GM12891 (cell line): ENCODE measurements around a stretch of chr22.

DNA sequence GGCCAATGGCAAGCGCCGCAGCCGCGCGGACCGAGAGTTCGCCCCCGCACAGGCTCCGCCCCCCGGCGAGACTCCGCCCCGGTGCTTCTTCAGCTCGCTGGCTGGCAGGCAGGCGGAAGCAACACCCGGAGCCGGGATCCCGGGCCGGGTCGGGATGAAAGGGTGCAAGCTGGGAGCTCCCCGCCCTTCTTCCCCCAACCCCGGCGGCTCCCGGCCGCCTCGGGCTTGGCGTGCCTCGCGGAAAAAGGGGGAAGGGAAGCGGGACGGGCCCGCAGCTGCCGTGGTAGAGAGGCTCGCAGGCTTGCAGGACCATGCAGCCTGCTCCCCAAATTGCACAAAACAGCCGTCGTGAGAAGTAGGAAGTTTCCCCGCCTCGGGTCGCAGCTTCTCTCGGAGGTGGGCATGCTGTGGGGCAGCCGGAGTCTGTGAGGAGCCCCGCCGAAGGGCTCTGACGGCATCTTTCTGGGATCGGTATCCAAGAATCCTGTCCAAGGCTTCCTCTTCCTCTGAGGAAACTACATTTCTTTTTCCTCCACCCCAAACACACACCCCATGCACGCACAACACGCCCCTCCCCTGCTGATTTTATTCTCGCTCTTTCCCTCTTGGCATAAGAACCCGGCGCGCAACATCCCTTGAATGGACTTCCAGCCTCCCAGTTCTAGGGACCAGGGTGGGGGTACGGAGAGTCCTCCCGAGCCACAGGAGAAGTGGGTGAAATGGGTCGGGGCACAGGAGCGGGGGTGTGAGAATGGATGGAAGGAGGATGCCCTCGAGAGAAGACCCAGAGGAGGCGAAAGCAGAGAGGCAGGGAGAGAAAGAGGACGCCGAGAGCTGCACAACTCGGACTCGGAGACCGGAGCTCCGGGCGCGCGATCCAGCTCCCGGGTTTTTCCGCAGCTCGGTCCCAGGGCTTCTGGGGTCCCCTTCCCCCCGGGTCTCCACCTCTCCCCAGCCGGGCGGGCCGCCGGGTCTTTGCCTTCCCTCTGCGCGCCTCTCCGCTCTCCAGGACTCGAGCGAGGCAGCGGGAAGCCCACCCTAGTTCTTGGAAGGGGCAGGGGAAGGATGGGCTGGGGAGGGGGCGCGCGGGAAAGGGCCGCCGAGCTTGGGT, 1.2 kb upstream of the LARGE1 start:
- RRBS, result 2% methylated on average over 20 of the region's 85 CpGs

- RRBS, result no CpG with 5 or more reads among the region's 3 CpGs
Observed at GRCh38 chr22:34236540-34236870, 316.2 kb upstream of the LARGE1 start.

- RRBS, result no CpG with 5 or more reads among the region's 2 CpGs
Observed at GRCh38 chr22:34580428-34580822, 485.5 kb upstream of the ISX start.

DNA sequence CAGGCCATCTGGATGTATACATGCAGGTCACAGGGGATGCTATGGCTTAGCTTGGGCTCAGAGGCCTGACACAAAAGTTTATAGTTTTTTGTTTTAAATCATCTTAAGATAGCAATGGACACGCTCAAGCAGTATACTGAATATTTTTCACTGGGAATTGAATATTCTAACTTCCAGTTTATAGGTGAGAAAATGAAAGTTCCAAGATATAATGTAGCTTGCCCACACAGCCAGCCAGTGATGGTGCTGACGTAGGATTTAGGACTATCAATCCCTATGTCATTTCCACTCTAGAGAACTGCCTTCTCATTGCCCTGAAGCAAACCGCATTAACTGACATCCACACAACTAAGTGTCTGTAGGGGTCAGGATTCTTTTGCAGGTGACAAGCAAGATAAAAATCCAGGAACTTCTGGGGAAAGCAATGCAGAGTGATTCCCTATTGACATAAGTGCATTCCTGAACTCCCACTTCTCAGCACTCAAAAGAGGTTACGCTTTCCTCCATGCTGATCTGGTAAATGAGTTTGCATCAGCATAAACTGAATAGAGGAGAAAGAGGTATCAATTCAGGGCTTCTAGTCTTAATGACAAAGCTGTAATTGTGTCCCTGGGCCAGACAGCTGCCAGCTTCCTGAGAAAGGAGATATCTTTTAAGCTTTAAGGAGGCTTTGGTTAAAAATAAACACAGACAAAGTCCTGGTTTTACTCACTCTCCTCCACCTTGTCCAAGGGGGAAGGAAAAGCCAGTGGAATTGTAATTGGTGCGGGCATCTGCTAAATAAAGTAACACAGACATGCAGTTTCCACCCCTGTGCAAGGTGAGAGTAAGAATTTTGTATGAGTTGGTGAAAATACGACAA, 224.6 kb upstream of the ISX start:
- RRBS, result no CpG with 5 or more reads among the region's 6 CpGs

GRCh38 chr22:35116597-35117154, 50.7 kb downstream of the ISX start:
- RRBS, result no CpG with 5 or more reads among the region's 9 CpGs

GRCh38 chr22:35298790-35299066, 966 bp upstream of the TOM1 start:
- RRBS, result no CpG with 5 or more reads among the region's 2 CpGs

DNA sequence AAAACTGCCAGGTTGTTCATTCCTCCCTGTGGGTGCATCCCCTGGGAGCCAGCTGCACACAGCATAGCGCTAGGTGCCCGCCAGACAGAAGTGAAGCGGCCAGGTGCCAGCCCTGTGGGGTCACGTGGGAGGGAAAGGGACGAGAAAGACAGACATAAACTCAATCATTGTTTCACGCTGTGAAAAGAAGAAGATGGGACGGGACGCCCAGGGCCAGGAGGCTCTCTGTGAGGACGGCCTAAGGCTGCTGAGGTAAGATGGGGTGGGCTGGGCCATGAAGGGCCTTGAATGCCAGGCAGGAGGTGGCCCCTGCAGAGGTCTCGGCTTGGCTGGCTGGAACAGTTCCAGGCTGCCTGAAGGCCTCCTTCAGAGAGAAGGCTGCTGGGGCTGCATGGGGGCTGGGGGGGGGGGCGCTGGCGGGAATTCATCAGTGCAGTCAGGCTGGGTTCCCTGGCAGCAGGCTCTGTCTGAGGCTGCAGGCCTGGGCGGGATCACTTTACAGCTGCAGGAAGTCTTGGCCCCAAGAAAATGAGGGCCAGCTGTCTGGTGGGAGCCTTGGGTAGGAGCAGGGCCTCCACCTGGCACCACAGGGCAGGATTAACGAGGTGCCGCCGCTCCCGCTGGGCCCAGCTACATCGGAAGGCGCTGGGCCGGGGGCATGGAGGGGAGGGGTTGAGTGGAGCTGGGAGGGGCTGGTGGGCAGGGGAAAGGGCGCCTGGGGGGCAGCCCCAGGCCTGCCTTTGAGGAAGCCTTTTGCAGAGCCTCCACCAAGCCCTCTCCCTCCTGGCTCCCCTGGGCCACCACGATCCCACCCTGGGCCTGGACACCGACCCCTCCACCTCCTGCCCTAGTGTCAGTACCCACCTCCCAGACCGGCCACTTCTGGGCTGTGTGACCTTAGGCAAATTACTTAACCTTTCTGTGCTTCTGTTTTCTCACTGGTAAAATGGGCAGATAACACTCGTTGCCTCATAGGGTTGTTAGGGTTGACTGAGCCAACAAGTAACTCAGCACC, 31.1 kb upstream of the HMOX1 start:
- RRBS, result no CpG with 5 or more reads among the region's 25 CpGs

DNA sequence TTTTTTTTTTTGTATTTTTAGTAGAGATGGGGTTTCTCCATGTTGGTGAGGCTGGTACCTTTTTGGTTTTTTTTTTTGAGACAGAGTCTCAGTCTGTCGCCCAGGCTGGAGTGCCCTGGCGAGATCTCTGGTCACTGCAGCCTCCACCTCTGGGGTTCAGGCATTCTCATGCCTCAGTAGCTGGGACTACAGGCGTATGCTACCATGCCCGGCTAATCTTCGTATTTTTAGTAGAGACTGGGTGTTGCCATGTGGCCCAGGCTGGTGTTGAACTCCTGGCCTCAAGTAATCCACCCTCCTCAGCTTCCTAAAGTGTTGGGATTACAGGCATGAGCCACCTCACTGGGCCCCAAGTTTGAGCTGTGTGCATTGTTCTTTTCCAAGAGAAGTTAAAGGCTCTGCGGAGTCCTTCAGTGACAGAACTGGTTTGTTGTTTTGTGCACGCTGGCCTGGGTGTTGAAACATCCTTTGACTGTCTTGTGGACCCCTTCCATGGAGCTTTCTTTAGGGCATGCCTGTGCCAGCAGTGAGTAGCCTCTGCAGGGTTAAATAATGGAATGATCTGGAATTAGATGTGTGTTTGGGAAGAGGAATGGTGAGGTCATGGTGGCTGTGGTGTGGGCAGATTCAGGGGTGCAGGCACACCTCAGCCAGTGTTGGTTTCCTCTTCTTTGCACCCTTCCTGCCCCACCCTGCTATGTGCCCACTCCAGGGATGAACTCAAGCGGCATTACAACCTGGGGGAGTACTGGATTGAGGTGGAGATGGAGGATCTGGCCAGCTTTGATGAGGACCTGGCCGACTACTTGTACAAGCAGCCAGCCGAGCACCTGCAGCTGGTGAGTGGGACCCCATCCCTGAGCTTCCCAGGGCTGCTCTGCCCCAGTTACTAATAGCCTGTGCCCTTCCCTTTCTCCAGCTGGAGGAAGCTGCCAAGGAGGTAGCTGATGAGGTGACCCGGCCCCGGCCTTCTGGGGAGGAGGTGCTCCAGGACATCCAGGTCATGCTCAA, 2.9 kb downstream of the MCM5 start:
- RRBS, result no CpG with 5 or more reads among the region's 12 CpGs

- RRBS, result no CpG with 5 or more reads among the region's 9 CpGs
Observed at GRCh38 chr22:35630303-35630931, 13.3 kb upstream of the MB start.

- RRBS, result no CpG with 5 or more reads among the region's 4 CpGs
Observed at GRCh38 chr22:35649582-35649909, 1.3 kb downstream of the APOL6 start.

DNA sequence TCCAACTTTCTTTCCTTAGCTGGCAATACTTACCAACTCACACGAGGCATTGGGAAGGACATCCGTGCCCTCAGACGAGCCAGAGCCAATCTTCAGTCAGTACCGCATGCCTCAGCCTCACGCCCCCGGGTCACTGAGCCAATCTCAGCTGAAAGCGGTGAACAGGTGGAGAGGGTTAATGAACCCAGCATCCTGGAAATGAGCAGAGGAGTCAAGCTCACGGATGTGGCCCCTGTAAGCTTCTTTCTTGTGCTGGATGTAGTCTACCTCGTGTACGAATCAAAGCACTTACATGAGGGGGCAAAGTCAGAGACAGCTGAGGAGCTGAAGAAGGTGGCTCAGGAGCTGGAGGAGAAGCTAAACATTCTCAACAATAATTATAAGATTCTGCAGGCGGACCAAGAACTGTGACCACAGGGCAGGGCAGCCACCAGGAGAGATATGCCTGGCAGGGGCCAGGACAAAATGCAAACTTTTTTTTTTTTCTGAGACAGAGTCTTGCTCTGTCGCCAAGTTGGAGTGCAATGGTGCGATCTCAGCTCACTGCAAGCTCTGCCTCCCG, 12.8 kb downstream of the APOL1 start:
- RRBS, result no CpG with 5 or more reads among the region's 14 CpGs

- RRBS, result 97% methylated on average over 8 of the region's 46 CpGs
Observed at GRCh38 chr22:36288239-36289371, 35.7 kb downstream of the APOL1 start.

DNA sequence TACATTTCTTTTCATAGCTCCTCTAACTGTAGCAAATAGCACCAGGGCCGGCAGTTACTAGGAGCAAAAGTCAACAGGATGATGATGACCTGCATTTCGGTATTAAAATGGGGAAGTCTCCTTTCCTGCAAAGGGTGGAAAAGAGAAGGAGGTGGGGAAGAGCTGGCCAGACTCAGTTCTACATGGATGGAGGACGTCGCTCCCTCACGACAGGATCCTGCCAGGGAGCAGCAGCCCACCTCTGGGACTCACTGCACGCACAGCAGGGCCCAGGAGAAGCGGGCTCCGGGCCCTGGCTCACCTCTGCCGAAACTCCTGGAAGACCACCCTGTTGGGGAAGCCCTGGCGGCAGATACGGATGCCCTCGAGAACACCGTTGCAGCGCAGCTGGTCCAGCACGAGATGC, 52.7 kb downstream of the APOL1 start:
- RRBS, result no CpG with 5 or more reads among the region's 15 CpGs

DNA sequence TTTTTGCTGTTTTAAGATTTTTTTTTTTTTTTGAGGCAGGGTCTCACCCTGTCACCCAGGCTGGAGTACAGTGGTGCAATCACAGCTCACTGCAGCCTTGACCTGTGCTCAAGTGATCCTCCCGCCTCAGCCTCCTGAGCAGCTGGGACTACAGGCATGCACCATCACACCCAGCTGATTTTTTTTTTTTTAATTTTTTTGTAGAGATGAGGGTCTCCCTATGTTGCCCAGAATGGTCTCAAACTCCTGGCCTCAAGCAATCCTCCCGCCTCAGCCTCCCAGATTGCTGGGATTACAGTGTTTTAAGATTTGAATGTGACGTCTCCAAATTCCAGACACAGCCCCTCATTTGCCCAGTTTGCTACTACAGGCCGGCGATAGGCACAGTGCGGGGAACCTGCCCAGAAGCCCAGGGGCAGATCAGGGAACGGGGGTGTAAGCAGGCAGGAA, 55.3 kb downstream of the APOL1 start:
- RRBS, result no CpG with 5 or more reads among the region's 7 CpGs

DNA sequence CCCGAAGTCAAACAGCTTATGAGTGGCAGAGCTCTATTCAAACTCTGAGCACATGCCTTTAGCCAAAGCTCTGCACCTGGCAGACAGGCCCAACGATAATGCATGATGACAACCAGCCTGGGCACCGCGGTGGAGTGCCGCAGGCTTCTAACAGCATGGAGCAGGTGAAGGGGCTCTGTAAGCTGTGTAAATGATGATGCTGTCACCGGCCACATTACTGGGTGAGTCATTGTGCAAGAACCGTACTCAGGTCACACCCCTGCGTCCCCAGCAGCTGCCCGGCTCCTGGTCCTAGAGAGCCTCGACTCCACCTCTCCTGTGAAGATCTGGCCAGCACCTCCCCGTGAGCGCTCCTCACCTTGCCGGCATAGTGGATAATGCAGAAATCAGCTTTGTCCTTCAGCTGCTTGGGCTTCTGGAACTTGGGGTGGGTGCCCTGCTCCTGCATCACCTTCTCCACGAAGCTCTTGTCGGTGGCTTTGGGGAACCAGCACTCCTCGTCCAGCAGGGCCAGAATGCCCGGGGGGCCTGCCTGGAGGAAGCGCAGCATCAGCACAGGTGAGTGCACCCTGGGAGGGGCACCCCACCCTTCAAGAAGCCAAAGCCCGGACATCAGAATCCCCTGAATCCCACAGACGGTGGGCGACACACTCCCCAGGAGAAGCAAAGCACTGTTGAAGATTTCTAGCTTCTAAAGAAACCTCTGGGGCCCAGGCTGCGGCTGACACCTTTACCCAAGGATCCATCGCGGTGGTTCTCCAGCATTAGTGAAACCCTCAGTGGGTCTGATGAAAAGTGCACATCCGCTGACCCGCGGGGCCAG, 59.0 kb downstream of the APOL1 start:
- RRBS, result 92% methylated on average over 10 of the region's 27 CpGs

GRCh38 chr22:36334005-36334320, 53.8 kb downstream of the MYH9 start:
- RRBS, result 55% methylated on average over 5 of the region's 8 CpGs

- RRBS, result no CpG with 5 or more reads among the region's 4 CpGs
Observed at GRCh38 chr22:36337274-36337939, 50.4 kb downstream of the MYH9 start.

DNA sequence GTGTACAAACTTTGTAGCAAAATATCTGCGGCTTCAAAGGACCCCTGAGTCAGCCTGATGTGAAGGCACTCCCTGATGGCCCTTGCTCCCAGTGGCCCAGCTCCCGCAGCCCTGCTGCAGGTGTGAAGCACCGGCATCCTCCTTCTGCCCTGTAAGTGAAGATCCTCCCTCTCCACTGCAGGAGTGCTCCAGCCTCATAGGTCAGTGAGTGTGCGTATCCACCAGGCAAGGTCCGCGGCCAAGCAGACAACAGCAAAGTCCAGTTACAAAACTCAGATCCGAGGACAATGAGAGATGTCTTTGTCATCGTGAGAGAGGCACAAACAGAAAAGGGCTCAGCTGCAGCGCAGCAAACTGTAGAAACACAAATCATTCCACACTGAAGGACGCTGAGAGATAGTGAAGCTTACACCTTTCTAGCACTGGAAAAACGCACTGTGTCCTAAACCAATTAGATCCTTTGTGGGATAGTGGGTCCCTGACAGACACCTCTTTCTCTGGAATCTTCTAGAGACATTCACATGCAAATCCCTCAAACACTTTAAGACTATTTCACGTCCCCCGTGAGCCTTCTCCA, 46.1 kb downstream of the MYH9 start:
- RRBS, result no CpG with 5 or more reads among the region's 13 CpGs

GRCh38 chr22:36399461-36399761, 11.6 kb upstream of the MYH9 start:
- RRBS, result no CpG with 5 or more reads among the region's 3 CpGs